Measurements from ENCODE around the genes RAG2 and API5.

GRCh38 chr11:36015859-36016362 is 72.0 kb downstream of the LDLRAD3 start:
- PRO-cap: no peak
- RAMPAGE, long total RNA: no peak

- PRO-cap: no peak
- RAMPAGE, long total RNA: no peak
Observed at GRCh38 chr11:36057200-36058068, 113.6 kb downstream of the LDLRAD3 start.

DNA sequence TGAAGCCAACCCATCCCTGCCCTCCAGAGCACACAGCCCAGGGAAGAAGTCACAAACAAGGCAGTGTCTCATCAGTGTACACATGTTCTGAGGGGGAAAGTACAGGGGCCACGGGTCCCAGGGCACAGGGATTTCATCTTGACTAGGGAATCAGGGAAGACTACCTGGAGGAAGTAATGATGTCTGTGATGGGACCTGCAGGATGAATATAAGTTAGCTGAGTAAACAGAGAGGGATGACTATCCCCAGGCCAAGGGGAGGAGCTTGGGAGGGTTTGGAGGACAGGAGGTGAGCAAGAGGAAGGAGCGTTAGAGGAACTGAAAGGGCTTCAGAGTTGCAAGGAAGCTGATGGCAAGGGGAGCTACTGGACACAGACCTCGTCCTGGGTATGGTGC is 56.4 kb downstream of the TRAF6 start:
- PRO-cap: no peak
- RAMPAGE, long total RNA: no peak

GRCh38 chr11:36454424-36455626 is 55.2 kb downstream of the TRAF6 start:
- PRO-cap: no peak
- RAMPAGE, long total RNA: no peak

GRCh38 chr11:36598025-36598559 is at the start of gene RAG2:
RAG2 (minus strand) TSS chr11:36598236.
- PRO-cap: no peak
- RAMPAGE, long total RNA: no peak

GRCh38 chr11:40716246-40717045 is 743.0 kb downstream of the LRRC4C start:
- PRO-cap: no peak
- RAMPAGE, long total RNA: no peak

DNA sequence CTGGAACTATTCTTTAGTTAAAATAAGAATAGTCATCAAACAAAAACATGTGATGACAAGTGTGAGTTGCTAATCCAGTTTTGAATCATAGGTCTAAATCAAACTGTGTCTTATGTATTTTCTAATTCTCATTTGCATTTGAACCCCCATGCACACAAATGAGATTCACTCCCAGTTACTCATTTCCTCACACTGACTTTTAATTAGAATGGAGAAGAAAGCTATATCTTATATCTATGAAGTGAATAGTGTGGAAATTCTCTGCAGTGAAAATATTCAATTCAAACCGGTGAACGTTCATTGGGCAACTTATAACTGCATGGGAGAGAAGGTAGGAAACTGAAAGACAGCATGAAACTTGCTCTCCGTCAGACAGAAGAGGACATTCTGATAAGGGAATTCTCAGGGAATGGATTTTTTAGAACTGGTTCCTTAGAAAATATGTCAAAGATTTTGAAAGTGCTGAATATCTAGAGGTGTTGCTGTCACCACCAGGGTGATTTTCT is 405.4 kb downstream of the LRRC4C start:
- PRO-cap: no peak
- RAMPAGE, long total RNA: no peak

GRCh38 chr11:42631191-42631672 is 680.6 kb upstream of the API5 start:
- PRO-cap: no peak
- RAMPAGE, long total RNA: no peak

- PRO-cap: no peak
- RAMPAGE, long total RNA: no peak
Observed at GRCh38 chr11:43269313-43269512, 42.6 kb upstream of the API5 start.

GRCh38 chr11:43311489-43312278 is at the start of gene API5:
API5 (plus strand) TSS chr11:43311996.
- PRO-cap: unidirectional peak, plus-strand start at chr11:43311996
- RAMPAGE, long total RNA: start-site peak on the plus strand at chr11:43311980-43312053, 896 reads

DNA sequence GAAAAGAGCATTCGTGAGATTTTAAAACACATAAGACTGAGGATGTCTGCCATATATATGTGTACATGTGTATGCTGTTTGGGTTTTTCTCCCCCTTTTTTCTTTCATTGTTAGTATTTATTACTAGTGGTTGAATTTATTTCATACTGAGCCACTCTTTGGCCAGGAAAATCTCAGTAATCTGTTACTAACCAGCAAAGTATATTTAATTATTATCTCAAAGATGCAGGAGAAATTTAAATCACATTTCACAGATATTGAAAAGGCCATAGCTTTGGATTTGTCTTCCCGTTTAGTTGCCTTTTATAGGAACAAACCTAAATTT is 66.8 kb downstream of the TTC17 start:
- PRO-cap: no peak
- RAMPAGE, long total RNA: no peak

- PRO-cap: bidirectional peak, plus-strand start at chr11:43681283, minus-strand start at chr11:43681030; unidirectional peak, minus-strand start at chr11:43681345
- RAMPAGE, long total RNA: no peak
Observed at GRCh38 chr11:43681231-43681468, 612 bp downstream of the HSD17B12 start.

- PRO-cap: no peak
- RAMPAGE, long total RNA: no peak
Observed at GRCh38 chr11:43794341-43794817, 86.3 kb upstream of the ALKBH3 start.

- PRO-cap: no peak
- RAMPAGE, long total RNA: no peak
Observed at GRCh38 chr11:43921790-43922756, 20.4 kb upstream of the C11orf96 start.

- PRO-cap: bidirectional peak, plus-strand start at chr11:43987688, minus-strand start at chr11:43987531
- RAMPAGE, long total RNA: no peak
Observed at GRCh38 chr11:43987134-43987923, 44.9 kb downstream of the C11orf96 start.

DNA sequence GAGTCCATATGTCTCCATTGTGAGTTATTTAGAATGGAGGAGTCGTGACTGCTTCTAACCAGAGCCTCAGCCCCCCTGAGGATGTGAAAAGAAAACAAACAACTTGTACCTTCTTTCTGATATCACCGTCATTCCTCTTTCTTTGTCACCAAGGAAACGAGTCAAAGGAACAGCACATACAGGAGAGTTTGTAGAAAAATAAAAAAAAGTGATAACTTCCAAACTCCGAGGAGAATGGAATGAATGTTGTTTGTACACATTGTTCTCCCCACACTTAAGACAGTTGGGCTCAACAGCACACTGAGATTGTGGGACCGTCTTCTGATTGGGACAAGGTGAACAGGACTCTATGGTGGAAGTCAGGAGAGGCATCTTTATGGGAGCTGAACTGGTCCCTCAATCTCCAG is 11.5 kb upstream of the EXT2 start:
- PRO-cap: no peak
- RAMPAGE, long total RNA: no peak

DNA sequence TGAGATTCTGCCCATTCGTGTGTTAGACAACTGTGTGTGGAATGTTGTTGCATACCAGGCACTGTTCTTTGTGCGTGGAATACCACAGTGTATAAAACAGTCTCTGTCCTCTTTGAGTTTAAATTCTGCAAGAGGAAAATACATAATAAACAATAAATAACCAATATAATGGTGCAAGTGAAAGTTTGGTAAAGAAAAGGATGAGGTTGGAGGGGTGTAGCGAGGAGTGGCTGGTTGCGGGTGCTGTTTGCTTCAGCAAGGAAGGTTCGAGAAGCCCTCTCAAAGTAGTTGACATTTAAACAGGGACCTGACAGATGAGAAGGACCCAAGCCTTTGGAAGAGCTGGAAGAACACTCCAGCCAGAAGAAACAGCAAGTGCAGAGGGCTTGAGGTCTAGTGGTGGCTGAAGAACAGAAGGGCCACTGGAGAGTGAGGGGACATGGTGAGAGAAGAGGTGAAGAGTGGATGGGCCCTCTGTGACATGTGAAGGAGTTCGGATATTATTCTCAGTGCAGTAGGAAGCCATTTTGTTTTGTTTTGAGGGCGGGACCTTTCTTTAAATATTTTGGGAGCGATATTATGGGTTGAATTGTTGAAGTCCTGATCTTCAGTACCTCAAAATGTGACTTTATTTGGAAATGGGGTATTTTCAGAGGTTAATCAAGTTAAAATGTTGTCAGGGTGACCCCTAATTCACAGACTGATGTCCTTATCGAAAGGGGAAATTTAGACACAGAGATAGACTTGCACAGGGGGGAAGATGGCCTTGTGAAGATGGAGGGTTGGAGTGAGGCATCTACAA is 79.9 kb downstream of the ALX4 start:
- PRO-cap: no peak
- RAMPAGE, long total RNA: no peak

DNA sequence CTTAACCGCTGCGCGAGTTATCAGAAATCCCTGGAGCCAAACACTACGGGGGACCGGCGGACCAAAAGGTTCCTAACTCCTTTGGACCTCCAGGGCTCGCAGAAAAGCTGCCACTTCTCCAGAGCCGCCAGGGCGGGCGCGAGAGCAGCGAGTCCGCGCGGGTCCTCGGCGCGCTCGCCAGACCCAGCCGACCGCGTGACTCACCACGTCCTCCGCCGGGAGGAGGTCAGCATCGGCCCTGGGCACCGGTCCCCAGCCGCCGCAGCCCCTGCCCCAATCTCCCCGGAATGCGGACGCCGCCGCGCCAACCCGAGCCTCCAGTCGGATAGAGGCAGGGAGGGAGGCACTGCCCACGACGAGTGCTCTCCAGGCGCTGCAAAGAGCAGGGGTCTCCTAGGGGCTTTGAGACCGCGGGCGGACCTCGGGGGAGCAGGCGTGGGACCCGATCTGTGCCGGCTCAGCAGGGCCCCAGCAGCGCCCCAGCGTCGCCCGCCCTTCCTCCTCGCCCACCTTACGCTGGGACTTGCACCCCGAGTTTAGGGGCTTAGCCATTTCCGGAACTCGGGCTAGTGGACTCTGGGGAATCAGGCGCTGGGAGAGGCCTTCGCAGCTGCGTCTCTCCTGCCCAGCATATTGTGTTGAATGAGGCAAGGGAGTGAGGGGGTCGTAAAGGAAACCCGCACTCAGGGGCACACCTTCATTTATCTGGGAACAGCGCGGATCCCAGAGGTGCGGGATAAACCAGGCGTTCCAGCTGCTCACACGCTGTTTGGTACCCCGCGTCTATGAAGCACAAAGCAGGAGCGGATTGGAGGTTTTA is 6.3 kb upstream of the ALX4 start:
- PRO-cap: no peak
- RAMPAGE, long total RNA: no peak

- PRO-cap: no peak
- RAMPAGE, long total RNA: no peak
Observed at GRCh38 chr11:44530414-44530613, 35.1 kb upstream of the CD82 start.

DNA sequence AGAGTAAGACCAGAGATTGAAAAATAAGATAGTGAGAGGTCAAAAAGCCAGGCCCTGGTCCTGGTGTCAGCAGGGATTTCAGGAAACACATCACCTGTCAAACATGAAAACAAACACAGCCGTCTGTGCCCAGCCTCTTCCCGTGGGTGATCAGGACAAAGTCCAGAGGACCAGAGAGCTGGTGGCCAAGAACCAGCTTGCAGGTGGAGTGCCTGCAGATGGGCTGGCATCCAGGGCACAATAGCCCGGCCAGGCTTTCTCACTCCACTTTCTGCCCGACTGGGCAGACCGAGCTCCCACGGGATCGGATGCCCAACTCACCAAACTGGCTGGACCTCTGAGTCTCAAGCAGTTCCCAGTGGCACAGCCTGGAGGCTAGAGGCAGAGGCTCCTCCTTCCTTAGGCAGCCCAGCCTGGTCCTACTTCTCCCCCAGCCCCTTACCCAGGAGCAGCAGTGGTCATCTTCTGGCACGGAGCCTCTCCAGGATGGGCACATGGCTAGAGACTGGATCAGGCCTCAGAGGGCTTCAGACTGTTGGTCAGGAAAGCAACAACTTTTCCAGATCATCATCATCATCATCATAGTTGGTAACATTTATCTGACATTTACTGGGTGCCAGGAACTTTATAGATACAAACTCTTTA is 19.4 kb downstream of the CD82 start:
- PRO-cap: no peak
- RAMPAGE, long total RNA: no peak

Data from vagina (tissue), 1 donor.